Measurements from ENCODE around the genes OR4D11, PRPF19 and TMEM109.

GRCh38 chr11:59284106-59284907, 71.6 kb upstream of the MPEG1 start:
- RRBS: no CpG with 5 or more reads among the region's 12 CpGs

GRCh38 chr11:59503278-59503871, at the start of gene OR4D11:
Gene OR4D11, plus strand, starts transcription at chr11:59503576.
- RRBS: no CpG with 5 or more reads among the region's 4 CpGs

DNA sequence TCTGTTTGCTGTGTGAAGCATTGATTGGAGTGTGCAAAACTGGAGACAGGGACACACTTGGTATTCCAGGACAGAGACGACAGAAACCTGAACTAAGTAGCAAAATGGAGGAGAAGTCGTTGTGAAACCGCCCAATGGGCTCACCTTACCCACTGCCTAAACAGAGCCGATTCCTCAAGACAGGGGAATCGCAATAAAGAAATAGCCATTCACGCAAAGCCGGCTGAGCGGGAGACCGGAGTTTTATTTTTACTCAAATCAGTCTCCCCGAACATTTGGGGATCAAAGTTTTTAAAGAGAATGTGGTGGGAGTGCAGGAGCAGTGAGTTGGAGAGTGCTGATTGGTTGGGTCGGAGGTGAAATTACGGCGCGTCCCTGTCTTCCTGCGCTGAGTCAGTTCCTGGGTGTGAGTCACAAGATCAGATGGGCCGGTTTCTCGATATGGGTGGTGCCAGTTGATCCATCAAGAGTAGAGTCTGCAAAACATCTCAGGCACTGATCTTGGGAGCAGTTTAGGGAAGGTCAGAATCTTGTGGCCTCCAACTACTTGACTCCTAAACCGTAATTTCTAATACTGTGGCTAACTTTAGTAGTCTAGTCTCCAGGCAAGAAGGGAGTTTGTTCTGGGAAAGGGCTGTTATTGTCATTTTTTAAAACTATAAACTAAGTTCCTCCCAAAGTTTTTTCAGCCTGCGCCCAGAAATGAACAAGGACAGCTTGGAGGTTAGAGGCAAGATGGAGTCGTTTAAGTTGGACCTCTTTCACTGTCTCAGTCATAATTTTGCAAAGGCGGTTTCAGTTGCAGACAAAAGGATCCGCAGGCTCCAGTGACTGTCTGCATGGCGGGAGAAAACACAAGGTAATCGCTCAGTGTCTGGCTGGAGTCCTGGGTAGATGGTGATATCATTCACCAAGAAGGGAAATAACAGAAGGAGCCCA, 34.0 kb downstream of the OR4D9 start:
- RRBS: no CpG with 5 or more reads among the region's 24 CpGs

- RRBS: no CpG with 5 or more reads among the region's 2 CpGs
Observed at GRCh38 chr11:59666695-59667262, 2.1 kb downstream of the PATL1 start.

DNA sequence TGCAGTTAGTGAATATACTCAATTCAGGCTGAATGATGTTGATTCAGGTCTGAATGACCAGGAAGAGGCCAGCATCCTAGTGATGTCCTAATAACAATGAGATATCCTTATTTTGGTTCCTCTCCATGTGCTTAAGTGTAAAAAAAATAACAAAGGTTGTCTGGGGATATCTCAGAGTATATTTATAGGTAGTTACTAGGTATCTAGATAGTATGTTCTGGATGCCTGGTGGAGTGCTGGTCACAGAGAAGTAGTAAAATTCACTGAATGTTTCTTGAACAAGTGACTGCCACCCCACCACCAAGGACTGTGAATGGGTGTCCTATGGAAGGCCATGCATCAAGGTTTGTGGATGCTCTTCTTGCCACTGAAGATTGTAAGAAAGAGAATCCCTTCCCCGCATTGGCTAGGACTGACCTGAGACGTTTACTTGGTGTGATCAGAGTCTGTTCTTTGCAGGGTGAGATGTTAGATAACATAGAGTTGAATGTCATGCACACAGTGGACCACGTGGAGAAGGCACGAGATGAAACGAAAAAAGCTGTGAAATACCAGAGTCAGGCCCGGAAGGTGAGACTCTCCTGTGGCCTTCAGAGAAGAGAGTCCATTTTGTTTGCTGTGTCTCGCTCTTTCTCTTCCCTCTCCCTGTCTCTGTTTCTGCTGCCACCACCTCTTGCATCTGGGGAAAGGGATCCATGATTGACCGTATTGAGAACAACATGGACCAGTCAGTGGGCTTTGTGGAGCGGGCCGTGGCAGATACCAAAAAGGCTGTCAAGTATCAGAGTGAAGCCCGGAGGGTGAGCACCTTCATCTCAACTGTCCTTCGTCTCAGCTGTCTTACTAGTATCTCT, 15.4 kb downstream of the MRPL16 start:
- RRBS: no CpG with 5 or more reads among the region's 12 CpGs

DNA sequence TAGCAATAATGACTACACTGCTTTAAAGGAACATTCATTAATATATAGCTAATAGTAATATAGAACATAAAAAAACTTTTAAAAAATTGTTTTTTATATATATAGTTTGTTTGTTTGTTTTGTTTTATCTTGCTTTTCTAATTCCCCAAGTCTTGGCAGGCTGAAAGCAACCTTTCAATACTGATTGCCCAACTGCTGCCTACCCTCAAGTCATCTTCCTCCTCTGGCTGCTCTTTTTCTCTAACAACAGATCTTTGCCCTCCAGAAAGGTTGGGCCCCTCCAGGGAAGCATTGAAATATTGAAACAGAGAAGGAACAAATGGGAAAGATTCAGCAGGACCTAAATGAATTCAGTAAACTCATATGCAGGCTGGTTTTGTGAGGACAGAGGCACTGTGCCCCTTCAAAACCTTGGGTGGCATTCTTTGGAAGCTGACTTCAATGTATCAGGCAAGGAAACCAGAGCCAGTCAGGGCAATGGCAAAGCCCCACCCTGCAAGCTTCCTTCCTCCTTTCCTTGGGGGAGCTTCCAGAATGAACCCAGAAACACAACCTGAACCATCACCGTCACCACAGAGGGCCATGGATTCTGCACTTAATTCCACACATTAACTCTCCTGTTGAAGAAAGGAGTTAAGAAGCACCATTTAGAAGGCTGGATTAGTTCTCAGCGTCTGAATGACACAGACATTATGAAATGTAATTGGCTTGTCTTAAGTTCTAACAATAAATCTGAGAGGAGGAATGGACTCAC, 813 bp upstream of the MS4A6A start:
- RRBS: no CpG with 5 or more reads among the region's 2 CpGs

DNA sequence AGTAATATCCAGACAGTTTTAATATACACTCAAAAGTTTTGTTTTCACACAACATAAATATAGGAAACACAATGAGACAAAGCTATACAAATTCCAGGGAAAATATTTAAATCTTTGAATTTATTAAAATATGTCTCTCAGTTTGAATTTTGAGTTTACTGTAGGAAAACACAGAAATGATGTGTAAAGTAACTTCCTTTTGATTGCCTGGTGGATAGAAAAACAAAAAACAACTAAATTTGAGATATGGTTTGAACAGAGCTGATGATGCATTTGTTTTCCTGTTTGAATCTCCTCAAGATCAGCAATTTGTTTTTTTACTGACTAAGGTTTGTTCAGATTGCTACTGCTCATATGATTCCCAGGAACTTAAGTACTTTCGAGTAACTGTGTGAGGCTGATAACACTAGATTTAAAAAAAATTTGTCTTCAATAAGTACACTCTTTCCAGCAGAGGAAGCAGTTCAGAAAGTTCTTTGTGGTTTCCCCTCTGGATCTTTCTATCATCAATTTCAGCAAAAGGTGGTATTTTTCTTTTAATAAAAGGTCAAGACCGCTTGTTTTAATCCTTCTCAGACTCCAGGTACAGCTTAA, 12.5 kb upstream of the MS4A6E start:
- RRBS: no CpG with 5 or more reads among the region's 2 CpGs

GRCh38 chr11:60594306-60594526, 79.0 kb downstream of the MS4A13 start:
- RRBS: no CpG with 5 or more reads among the region's 3 CpGs

- RRBS: no CpG with 5 or more reads among the region's 19 CpGs
Observed at GRCh38 chr11:60615541-60615837, 83.9 kb upstream of the MS4A8 start.

- RRBS: no CpG with 5 or more reads among the region's 7 CpGs
Observed at GRCh38 chr11:60718441-60718950, 19.1 kb downstream of the MS4A8 start.

GRCh38 chr11:60850421-60851192, 5.1 kb downstream of the PTGDR2 start:
- RRBS: no CpG with 5 or more reads among the region's 9 CpGs

DNA sequence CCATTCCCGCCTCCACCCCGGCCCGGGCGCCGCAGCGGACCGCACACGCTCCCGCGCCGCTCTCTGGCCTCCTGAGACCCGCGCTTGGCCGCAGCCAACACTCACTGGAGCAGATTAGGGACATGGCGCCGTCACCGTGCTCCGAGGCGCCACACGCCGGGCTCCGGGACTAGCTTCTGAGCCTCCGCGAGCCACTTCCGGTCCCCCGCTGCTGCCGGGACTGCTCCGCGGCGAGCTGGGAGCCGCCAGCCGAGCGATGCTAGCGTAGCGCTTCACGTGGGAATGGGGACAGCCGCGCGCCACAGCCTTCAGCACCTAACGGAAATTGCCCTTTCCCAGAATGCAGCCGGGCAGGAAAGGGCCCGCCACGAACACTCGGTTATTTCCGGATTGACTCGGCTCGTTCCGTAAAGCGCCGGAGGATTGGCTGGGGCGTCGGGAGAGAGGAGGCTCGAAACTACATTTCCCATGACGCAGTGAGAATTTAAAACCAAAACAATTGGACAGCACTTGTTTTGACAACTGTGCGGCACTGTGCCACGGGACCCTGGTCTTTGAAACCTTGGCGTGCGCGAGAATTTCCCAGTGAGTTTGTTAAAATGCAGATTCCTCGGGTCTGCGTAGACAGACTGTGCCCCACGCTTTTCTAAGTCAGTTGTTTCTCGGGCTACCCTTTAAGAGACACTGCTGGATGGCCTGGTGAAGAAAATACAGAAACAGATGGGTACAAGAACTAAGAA, at the start of gene PRPF19:
TSS of gene PRPF19 (minus strand) at position 327 of the 740 bp plus-strand sequence.
- RRBS: 0% methylated on average over 4 of the region's 63 CpGs

- RRBS: 0% methylated on average over 3 of the region's 70 CpGs
Observed at GRCh38 chr11:60913713-60914609, at the start of gene TMEM109. Gene TMEM109, plus strand, starts transcription at chr11:60914158.

DNA sequence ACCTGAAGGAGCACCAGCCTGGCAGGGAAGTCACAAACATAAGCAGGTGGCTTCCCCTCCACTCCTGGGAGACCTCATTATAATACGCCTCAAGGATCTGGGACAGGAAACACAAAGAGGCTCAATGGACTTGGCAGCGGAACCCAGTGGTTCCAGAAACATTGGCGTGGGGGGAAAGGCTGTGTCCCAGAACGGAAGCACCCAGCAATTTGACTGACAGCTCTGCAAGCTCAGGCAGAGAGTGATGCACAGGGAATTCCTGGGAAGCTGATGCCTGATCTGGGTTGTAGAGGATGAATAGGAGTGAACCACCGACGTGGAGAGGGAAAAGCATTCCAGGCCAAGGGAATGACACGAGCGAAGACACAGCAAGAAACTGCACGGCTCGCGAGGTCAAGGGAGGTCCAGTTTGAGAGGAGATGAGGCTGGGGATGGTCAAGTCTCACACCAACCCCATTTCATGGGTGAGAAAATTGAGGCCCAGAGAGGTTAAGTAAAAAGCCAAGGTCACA, 51.3 kb downstream of the CD6 start:
- RRBS: no CpG with 5 or more reads among the region's 11 CpGs

- RRBS: no CpG with 5 or more reads among the region's 5 CpGs
Observed at GRCh38 chr11:61028327-61028778, 56.9 kb downstream of the CD6 start.

DNA sequence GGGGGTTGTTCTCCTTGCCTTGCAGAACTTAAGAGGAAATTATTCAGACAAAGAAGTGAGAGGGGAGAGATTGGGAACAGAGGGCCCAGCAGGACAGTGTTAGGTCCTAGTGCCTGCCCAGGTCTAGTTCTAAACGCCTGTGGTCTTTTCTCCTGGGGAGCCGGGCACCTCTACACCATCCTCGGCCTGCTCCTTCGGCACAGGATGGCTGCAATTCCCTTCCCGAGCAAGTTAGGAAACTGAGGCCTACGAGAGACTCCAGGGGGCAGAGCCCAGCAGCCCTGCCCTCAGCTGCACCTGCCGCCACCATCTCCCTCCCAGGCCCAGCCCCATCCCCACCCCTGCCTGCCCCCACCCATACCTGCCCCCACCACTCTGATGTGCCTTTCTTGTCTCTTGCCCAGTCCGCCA, 21.2 kb downstream of the CD5 start:
- RRBS: no CpG with 5 or more reads among the region's 8 CpGs

DNA sequence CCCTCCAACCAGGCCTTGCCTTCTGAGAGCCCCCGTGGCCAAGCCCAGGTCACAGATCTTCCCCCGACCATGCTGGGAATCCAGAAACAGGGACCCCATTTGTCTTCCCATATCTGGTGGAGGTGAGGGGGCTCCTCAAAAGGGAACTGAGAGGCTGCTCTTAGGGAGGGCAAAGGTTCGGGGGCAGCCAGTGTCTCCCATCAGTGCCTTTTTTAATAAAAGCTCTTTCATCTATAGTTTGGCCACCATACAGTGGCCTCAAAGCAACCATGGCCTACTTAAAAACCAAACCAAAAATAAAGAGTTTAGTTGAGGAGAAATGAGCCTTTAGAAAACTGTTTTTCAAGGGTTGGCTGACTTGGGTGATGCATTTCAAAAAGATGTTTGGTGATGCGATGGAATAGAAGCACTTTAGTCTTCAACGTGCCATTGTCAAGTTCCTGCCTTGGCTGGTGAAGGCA, 25.3 kb downstream of the CD5 start:
- RRBS: no CpG with 5 or more reads among the region's 5 CpGs

- RRBS: no CpG with 5 or more reads among the region's 6 CpGs
Observed at GRCh38 chr11:61132720-61133159, 28.5 kb downstream of the VPS37C start.

DNA sequence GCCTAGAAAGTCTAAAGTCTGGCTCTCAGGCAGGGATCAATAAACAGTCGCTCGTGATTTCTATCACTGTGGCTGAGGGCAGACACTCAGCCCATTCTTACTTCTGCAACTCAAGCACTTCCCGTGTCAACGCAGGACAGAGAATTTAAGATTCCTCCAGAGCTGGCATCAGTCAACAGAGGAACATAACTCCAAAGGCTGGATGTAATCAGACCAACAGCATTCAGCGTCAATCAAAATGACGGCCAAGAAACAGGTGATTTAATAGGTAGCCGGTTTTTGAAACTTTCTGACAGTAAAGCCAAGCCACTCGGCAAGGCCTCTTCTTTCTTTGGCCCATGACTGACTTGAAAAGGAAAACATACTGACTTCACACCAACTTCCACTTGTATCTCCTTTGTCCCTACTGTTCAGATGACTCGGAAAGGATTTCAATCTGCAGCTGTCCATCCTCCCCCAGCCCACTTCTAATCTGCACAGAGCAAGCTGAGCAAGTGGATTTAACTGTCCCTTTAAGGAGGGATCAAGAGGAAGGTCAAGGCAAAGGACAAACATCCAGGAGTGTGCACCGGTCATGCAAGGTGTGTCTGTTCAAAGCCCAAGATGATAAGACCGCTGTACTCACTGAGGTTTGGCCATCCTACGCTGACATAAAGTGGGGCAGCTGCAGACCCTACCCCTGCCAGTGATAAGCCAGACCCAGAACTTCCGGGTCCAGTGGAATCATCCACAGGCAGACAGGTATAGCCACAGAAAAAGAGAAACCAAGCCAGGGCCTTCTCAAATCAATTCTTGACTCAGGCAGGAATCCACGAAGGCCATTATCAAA, 9.4 kb downstream of the VPS37C start:
- RRBS: no CpG with 5 or more reads among the region's 14 CpGs

- RRBS: no CpG with 5 or more reads among the region's 6 CpGs
Observed at GRCh38 chr11:61152679-61153157, 8.5 kb downstream of the VPS37C start.

All from AG10803 (cell line).